Measurements from ENCODE around the genes N6AMT1 and KRTAP21-2.

GRCh38 chr21:26546565-26547395 lies 26.3 kb downstream of the CYYR1 start:
- RRBS = no CpG with 5 or more reads among the region's 12 CpGs

DNA sequence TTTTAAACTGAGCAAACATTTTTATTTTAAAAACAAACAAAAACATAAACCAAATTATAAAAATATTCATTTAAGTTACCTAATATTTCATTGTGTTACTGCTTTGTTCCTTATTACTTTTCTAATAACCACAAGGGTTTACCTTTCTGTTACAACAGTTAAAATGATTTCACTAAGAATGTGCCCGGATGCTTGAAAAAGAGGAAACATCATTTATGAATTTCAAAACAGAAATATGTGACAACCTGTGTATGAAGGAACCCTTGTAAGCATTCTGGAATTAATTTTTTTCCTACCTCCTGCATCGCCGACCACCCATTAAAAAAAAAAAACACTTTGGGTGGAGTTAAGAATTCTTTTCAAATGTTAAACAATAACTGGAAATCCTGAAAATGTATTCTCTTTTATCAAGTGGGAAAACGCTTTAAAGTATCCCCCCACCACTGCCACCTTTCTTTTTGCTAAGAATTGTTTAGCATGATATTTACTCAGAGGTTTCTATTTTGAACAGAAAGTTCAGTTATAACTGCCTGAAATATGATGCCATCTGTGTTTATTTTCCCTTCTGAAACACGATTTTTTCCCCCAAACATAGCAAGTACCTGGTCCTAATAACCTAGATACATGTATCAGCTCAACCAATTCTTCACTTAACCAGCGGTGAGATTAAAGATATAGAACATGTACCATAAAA lies 9.1 kb downstream of the CYYR1 start:
- RRBS = no CpG with 5 or more reads among the region's 6 CpGs

- RRBS = no CpG with 5 or more reads among the region's 5 CpGs
Measured at GRCh38 chr21:26799829-26800508, 45.2 kb downstream of the ADAMTS1 start.

GRCh38 chr21:26843444-26844018 lies 1.7 kb downstream of the ADAMTS1 start:
- RRBS = 3% methylated on average over 3 of the region's 24 CpGs

- RRBS = no CpG with 5 or more reads among the region's 1 CpG
Measured at GRCh38 chr21:26928680-26929081, 38.2 kb downstream of the ADAMTS5 start.

- RRBS = no CpG with 5 or more reads among the region's 4 CpGs
Measured at GRCh38 chr21:27884734-27885094, 917.8 kb upstream of the ADAMTS5 start.

- RRBS = no CpG with 5 or more reads among the region's 8 CpGs
Measured at GRCh38 chr21:28048147-28048704, 836.9 kb downstream of the N6AMT1 start.

DNA sequence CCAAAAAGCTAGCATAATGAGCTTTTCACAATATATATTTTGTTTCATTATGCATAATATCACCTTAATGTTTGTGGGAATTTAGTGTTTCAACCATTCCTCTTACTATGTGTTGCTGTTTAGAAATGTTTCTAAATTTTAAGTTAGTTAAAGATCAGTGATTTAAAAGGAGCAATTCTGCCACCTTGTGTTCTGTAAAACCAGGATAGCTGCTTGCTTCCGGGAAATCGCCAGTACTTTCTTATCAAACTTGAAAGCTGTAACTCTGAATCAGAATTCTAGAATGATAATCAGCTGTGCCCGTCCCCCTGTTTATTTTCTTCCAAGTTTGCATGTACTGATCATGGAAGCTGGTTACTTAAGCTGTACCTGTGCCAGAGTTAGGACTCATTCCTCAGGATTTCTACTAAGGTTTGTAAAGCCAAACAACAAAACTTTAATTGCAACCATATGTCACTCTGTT lies 548.9 kb downstream of the N6AMT1 start:
- RRBS = no CpG with 5 or more reads among the region's 3 CpGs

GRCh38 chr21:28827514-28827715 lies 57.8 kb downstream of the N6AMT1 start:
- RRBS = no CpG with 5 or more reads among the region's 1 CpG

- RRBS = 2% methylated on average over 3 of the region's 50 CpGs
Measured at GRCh38 chr21:28884825-28885574, at the start of gene N6AMT1. Gene N6AMT1 (minus strand): TSS chr21:28885367.

- RRBS = no CpG with 5 or more reads among the region's 2 CpGs
Measured at GRCh38 chr21:29017772-29017980, 1.5 kb downstream of the RWDD2B start.

DNA sequence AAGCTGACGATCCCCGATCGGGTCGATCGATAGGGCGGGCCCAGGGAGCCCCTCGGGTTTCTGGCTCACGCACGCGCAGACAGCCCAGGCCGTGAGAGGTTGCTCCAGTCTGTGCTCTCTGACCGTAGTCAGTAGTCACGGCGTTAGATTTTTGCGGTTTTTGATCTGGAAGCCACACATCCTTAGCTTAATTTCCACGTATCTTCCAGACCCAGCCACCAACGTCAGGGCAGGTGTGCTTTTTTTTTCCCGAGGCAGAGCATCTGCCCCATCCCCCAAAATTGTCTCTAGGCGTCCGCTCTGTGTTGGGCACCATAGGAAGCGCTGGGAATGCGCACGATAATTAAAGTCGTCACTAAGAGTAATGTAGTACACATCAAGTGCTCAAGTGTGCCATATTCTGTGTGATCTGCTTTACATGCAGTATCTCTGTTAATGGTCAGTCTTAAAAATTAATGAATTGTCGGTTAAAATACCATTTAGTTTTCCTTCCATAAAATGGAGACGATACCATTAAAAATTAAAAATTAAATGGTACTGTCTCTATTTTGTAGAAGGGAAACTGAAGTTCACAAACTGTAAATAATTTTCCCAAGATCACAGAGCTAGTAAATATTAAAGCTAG lies 443 bp upstream of the CCT8 start:
- RRBS = no CpG with 5 or more reads among the region's 26 CpGs

DNA sequence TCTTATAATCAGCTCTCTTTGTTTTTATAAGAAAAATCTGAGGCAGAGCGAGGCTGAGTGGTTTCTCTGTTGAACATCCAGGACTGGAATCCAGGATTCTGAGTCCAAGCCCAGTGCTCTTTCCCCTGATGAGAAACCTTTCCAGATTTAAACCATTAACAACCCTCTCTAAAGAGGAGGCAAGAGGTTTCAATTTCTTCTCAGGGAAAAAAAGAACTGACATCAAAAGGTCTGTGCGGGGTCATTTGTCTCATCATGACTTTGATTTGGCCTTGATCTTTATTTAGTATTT lies 18.6 kb upstream of the CCT8 start:
- RRBS = no CpG with 5 or more reads among the region's 2 CpGs

- RRBS = no CpG with 5 or more reads among the region's 5 CpGs
Measured at GRCh38 chr21:29182062-29182516, 51.6 kb downstream of the MAP3K7CL start.

GRCh38 chr21:29182517-29183344 lies 52.3 kb downstream of the MAP3K7CL start:
- RRBS = no CpG with 5 or more reads among the region's 6 CpGs

DNA sequence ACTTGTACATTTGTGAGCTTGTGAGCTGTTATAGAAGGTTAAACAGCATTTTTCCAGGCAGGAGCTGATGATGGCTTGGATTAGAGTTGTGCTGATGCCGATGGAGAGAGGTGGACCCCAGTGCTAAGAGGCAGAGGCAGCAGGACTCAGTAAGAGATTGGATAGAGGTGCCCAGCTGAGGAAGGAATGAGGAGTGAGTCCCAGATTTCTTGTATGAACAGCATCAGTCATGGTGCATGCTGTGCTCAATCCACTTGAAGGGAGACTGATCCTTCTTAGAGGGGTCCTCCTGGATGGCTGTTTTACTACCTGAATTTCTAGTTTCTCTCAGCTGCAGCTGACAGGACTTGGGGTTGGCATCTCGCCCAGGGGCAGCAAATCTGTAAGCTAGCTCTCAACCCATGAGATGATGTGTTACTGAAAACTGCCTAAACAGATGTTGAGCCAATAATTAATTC lies 19.5 kb downstream of the BACH1 start:
- RRBS = no CpG with 5 or more reads among the region's 2 CpGs

GRCh38 chr21:29656633-29657172 lies 283.1 kb downstream of the GRIK1 start:
- RRBS = no CpG with 5 or more reads among the region's 6 CpGs

GRCh38 chr21:30747094-30747468 lies at the start of gene KRTAP21-2:
Gene KRTAP21-2 (minus strand): TSS chr21:30747259.
- RRBS = no CpG with 5 or more reads among the region's 2 CpGs

DNA sequence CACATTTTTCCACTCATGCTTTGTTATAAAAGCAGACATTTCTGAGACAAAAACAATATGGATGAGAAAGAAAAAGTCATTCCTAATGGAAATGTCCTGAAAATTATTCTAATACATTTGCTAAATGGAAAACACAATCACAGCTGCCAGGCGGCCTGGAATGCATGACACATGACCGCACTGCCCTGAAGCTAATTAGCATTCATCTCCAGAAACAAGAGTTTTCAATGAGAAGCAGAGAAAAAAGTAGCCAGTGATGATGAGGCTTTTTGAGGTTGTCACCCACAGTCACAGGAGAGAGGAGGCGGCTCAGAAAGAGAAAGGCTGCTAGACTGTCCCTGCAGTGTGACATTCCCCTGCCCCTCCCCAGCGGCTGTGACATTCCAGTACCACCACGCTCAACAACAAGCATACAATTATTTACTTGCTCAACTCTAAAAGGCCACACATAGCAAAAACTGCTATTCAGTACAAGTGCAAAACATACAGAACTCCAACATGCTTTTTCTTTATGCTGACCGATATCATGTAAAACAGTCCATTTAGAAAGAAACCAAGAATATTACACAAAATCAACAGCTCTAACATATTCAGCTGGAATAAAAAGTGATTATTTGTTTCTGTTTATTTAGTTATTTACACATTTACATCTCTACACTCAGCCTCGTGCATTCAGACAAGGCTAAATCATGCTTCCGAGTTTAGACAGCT lies 123.0 kb upstream of the KRTAP19-8 start:
- RRBS = no CpG with 5 or more reads among the region's 8 CpGs